ENCODE measurements around the genes CREM and CCNY.

- RRBS = no CpG with 5 or more reads among the region's 9 CpGs
Measured at GRCh38 chr10:33257434-33258102, 76.9 kb downstream of the NRP1 start.

DNA sequence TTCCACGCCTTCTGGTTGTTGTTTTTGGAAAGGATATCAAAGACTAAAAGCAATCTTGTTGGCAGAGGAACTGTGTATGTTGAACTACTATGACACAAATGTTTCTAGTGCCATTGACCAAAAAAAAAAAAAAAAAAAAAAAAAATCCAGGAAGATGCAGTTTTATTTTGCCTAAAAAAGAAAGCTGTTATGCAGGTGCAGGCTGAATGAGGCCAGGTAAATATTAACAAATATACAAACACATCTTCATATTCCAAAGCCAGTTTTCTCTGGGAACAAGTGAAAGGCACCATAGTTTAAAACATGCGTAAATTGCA, 73.6 kb downstream of the NRP1 start:
- RRBS = no CpG with 5 or more reads among the region's 2 CpGs

GRCh38 chr10:33273973-33274389, 60.5 kb downstream of the NRP1 start:
- RRBS = no CpG with 5 or more reads among the region's 4 CpGs

DNA sequence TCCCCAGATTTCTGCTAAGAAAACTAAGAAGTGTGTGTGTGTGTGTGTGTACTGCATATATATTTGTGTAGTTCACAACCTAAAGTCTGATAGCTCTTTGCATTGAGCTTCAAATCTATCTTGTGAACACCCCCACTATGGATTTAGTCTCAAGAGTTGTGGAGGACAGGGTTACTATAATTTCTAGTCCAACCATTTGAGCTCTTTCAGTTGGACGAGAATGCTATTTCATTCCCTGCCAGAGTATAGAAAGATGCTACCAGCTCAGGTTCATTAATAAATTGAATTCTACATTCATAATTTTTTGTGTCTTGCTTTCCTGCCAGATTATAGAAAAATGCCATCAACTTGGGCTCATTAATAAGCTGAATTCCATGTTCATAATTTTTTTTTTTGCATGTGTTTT, 1.6 kb downstream of the NRP1 start:
- RRBS = no CpG with 5 or more reads among the region's 1 CpG

GRCh38 chr10:33800566-33800965, 466.1 kb upstream of the NRP1 start:
- RRBS = no CpG with 5 or more reads among the region's 5 CpGs

DNA sequence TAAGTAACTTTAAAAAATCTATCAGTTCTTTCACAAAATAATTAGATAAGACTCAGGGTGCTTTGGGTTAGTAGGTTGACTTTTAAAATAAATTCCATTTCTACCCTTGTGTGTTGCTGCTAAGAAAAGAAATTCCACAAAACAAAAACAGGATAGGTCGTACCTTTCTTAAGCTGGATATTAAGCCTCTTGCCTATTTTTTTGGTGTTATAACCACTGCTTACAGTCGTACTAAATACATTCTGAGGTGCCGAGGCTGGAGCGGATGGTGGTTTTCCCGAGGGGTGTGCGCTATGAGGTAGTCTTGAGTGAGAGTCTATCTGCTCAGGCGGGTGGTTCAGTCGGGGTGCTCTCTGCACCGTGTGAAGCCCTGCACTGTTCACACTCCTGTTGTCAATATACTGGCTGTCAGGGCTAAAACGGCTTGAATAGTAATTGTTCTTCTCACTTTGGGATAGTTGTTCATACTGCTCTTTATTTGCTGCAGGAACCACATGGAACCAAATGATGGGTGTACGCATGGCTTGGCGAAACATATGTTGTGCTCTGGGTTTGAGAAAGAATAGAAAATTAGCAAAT, 432.6 kb downstream of the PARD3 start:
- RRBS = no CpG with 5 or more reads among the region's 12 CpGs

- RRBS = no CpG with 5 or more reads among the region's 5 CpGs
Measured at GRCh38 chr10:34526055-34526636, 288.9 kb downstream of the PARD3 start.

GRCh38 chr10:34810992-34811782, 3.9 kb downstream of the PARD3 start:
- RRBS = no CpG with 5 or more reads among the region's 6 CpGs

GRCh38 chr10:35126174-35127362, at the start of gene CREM:
CREM (plus strand) TSS chr10:35126846.
- RRBS = 1% methylated on average over 42 of the region's 100 CpGs

GRCh38 chr10:35217443-35217777, 90.8 kb downstream of the CREM start:
- RRBS = no CpG with 5 or more reads among the region's 5 CpGs

- RRBS = 1% methylated on average over 46 of the region's 111 CpGs
Measured at GRCh38 chr10:35336089-35336835, at the start of gene CCNY. CCNY (plus strand) TSS chr10:35336509.

DNA sequence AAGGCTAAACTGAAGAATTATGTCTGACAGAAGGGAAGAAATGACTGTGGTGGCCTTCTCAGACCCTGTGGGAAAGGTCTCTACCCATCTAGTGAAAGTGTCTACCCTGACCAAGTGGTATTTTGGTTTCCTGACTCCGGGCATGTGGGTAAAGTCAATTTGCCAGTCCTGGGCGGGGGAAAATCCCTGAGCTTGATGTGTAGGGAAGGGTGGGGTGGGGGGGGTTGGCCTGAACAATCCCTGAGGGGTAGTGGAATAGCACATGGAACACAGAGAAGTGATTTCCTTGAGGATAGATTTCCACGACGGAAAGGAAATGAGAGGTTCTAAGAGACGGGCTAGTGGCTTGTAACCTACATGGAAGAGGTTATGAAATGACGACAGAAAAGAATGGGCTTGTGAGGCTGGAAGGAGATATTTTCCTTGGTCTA, 66.6 kb downstream of the CCNY start:
- RRBS = no CpG with 5 or more reads among the region's 6 CpGs

GRCh38 chr10:35409918-35410399, 73.7 kb downstream of the CCNY start:
- RRBS = no CpG with 5 or more reads among the region's 2 CpGs

GRCh38 chr10:35446157-35446605, 109.9 kb downstream of the CCNY start:
- RRBS = no CpG with 5 or more reads among the region's 1 CpG

DNA sequence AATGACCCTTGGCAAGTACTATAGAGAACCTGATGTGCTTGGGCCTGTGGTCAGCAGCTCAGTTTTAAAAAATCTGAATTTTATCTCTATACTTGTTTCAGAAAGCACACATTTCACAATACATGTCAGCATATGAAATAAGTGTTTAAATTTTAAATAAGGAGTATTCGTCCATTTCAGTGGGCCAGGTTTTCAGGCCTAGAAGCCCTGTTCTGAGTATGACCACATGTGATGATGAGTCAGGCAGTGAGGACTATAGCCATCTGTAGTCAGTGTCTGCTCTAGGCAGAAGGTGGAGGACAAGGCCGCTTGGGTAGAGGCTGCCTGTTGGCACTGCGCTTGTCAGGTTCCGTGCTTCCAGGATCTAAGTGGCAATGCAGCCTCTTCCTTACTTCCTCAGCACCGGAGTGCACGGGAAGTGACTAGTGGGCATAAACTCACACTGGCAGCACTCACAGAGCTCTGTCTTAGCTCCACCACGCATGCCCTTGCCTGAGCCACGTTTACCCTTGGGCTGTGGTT, 87.8 kb upstream of the GJD4 start:
- RRBS = no CpG with 5 or more reads among the region's 8 CpGs

DNA sequence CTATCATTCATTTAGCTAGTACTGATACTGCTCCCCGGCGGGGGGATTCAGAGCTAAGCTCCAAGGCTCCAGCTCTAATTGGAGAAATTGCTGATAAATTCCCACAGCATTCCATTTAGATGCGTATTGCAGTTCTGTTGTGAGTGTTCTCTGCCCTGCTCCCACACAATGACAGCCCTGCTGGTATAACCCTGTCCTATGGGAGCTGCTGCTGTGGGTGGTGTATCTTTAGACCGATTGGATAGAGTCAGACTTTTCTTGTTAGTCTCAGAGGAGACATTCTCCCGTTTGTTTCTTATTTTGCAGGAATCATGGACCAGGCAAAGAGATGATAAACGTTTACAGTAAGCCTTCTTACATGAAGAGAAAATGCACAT, 707.6 kb upstream of the FZD8 start:
- RRBS = no CpG with 5 or more reads among the region's 6 CpGs

DNA sequence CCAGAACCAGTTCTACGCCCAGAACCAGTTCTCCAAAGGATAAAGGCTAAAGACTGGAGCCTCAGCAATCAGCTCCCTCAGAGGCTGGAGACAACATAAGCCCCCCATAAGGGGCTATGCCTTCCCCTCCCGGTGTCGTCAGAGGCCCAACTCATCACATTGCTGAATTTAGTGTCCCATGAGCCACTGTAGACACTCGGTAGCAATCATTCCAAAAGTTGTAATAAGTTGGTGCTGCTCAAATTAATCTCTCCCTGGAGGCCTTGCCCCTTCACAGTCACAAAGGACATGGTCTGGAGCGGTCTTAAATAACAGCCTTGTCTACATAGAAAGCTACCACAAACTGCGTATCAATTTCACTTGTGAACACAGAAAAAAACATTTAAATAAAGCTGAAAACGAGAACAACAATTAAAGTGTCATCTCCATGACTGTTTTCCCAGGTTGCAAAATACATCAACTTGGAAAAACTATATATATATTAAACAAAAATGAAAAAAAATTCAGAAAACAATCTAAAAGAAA, 35.4 kb downstream of the ZNF248 start:
- RRBS = no CpG with 5 or more reads among the region's 7 CpGs

GRCh38 chr10:37857877-37858453, 555 bp upstream of the ZNF248 start:
- RRBS = no CpG with 5 or more reads among the region's 38 CpGs

Data from HCT116 (cell line).